ENCODE measurements around a stretch of chr20.

DNA sequence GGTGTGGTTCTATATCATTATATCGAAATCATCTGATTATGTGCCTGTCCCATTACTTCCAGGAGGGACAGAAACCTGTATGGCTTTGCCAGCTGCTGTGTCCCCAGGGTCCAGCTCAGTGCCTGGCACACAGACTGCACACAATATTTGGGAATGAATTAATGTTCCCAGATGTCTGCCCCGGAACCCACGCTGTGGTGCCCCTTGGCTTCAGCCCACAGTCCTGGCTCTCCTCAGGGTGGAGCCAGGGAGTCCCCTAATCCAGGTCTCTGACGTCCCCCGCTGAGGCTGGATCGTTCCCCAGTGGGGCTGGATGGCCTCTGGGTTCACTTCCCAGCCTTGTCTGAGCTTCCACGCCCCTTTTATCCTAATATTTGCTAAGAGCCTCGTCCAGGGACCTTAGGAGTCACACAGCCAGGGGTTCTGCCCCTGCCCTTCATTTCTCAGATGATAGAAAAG is 9.0 kb upstream of the AHCY start:
- RRBS, result no CpG with 5 or more reads among the region's 8 CpGs

GRCh38 chr20:34639708-34640515 is 37.0 kb downstream of the PIGU start:
- RRBS, result no CpG with 5 or more reads among the region's 5 CpGs

DNA sequence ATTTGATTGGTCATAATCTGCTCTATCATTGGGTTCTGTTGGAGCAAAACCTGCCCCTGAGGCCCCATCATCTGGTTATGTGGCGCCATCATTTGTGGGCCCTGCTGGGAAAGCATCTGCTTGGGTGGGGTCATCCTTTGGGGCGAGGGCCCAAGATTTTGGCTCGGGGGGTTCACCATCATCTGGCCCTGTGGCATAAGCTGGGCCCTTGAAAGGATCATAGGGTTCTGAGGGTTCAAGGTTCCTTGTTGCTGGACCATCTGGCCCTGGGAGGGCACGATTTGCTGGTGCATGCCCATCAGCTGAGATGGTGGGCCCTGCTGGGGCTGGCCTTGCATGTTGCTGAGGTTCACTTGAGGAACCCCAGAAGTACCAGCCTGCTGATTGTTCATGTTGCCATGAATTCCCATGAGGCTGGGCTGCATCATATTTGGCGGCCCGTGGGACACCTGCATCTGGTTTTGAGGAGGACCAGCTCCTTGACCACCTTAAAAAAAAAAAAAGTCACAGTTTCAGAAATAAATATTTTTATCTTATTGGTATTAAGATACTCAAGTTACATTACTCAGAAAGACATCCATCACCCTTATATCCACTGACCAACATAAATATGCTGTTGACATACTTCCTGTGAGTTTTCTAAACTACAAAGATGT is 46.0 kb downstream of the TP53INP2 start:
- RRBS, result no CpG with 5 or more reads among the region's 6 CpGs

GRCh38 chr20:34804913-34805530 is 20.4 kb downstream of the NCOA6 start:
- RRBS, result no CpG with 5 or more reads among the region's 6 CpGs

DNA sequence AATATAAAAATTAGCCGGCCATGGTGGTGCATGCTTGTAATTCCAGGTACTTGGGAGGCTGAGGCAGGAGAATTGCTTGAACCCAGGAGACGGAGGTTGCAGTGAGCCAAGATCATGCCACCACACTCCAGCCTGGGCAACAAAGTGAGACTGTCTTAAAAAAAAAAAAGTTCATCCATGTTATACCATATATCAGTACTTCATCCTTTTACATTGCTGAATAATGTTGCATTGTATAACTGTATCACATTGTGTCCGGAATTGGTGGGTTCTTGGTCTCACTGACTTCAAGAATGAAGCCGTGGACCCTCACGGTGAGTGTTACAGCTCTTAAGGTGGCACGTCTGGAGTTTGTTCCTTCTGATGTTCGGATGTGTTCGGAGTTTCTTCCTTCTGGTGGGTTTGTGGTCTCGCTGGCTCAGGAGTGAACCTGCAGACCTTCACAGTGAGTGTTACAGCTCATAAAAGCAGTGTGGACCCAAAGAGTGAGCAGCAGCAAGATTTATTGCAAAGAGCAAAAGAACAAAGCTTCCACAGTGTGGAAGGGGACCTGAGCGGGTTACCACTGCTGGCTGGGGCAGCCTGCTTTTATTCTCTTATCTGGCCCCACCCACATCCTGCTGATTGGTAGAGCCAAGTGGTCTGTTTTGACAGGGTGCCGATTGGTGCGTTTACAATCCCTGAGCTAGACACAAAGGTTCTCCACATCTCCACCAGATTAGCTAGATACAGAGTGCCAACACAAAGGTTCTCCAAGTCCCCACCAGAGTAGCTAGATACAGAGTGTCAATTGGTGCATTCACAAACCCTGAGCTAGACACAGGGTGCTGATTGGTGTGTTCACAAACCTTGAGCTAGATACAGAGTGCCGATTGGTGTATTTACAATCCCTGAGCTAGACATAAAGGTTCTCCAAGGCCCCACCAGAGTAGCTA is 21.5 kb downstream of the ACSS2 start:
- RRBS, result no CpG with 5 or more reads among the region's 13 CpGs

GRCh38 chr20:34984905-34985657 is 29.4 kb downstream of the MYH7B start:
- RRBS, result no CpG with 5 or more reads among the region's 22 CpGs

- RRBS, result no CpG with 5 or more reads among the region's 13 CpGs
These were observed 34.5 kb downstream of the MYH7B start for GRCh38 chr20:34990114-34990656.

DNA sequence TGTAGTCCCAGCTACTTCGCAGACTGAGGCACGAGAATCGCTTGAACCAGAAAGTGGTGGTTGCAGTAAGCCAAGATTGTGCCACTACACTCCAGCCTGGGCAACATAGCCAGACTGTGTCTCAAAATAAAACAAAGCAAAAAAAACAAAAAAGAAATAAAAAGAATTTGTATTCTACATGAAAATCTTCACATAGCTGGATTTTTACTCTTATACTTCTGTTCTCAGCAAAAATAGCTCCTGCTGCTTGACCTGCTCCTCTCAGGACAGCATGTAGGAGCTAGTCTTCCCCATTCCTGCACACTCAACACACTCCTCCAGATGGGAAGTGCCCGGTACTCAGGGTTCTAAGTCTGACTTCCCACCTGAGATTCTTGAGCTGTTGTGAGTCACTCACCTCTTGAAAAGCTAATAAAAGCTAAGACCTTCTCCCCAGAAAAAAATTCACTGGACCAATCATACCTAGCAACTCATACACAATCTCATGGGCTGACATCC is 53.6 kb downstream of the TRPC4AP start:
- RRBS, result no CpG with 5 or more reads among the region's 4 CpGs

DNA sequence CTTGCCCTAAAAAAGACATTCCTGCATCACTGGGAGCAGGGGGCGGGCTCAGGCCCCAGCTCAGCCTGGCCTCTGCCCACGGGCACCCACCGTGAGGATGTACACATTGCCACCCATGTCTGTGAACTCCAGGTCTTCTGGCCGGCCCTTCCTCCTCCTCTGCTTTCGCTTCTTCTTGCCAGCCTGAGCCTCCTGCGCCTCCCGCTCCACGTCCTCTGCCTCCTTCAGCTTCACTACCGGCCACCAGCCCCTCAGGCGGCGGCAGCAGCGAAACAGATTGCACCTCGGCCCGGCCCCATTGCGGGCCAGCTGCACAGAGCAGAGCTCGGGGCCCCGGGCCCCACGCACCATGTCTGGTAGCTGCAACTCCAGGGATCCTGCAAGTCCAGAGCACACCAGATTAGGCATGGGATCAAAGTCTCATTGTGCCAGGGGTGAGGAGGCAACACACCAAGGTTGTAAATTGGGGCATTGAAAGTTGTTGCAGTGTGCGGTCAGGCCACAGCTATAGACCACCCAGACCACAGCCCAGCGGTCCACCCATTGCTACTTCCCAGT is 17.5 kb downstream of the ERGIC3 start:
- RRBS, result 88% methylated on average over 9 of the region's 20 CpGs

- RRBS, result no CpG with 5 or more reads among the region's 11 CpGs
These were observed 34.3 kb downstream of the ERGIC3 start for GRCh38 chr20:35575739-35576931.

- RRBS, result no CpG with 5 or more reads among the region's 5 CpGs
These were observed 23.8 kb downstream of the CPNE1 start for GRCh38 chr20:35640578-35641712.

- RRBS, result no CpG with 5 or more reads among the region's 4 CpGs
These were observed 5.8 kb downstream of the RBM39 start for GRCh38 chr20:35736146-35736709.

DNA sequence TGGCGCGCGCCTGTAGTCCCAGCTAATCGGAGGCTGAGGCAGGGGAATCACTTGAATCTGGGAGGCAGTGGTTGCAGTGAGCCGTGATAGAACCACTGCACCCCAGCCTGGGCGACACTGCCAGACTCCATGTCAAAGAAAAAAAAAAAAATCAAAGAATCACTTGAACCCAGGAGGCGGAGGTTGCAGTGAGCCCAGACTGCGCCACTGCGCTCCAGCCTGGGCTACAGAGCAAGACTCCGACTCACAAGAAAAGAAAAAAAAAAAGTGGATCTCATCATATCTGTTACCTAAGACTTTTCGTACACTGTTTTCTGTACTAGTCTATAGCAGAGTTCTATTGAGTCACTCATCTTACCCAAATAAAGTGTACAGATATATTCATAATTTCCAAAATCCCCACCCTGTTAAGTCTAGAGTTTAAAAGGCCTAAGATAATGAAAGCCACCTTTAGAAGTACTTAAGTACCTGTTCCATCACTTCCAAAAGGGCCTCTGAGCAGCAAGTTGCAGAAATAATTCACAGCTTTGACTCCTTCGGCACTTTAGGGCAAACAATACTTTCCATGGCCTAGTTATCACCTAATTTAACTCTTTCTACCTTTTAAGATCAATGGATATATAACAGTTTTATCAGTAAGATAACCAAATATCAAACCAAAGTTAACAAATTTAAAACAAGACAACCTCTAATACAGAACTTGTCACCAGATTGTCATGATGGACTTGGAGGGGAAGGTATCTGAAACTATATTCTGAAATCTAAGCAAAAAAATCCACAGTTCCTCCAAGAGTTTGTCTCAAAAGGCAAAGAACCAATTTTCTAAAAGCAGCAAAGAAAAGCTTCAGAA is 3.8 kb downstream of the RBM39 start:
- RRBS, result no CpG with 5 or more reads among the region's 12 CpGs

DNA sequence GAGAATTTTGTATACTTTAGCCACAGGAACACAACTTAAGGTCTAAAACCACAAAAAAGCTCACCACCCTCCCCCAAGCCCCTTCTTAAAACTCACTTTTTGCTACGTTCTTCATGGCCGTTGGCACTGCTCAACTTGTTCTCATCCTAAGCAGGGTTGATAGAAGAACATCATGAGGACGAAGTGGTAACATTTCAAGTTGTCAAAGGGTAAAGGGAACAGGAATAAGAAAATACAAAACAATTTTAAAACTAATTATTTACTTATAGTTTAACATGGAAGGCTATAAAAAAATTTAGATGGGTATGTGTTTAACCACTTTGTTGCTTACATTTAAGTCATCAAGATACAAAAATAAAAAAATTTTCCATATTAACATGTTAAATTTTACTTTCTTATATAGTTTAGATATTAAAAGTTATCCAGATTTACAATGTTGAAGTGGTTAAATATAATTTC is 3.2 kb downstream of the RBM39 start:
- RRBS, result no CpG with 5 or more reads among the region's 3 CpGs

DNA sequence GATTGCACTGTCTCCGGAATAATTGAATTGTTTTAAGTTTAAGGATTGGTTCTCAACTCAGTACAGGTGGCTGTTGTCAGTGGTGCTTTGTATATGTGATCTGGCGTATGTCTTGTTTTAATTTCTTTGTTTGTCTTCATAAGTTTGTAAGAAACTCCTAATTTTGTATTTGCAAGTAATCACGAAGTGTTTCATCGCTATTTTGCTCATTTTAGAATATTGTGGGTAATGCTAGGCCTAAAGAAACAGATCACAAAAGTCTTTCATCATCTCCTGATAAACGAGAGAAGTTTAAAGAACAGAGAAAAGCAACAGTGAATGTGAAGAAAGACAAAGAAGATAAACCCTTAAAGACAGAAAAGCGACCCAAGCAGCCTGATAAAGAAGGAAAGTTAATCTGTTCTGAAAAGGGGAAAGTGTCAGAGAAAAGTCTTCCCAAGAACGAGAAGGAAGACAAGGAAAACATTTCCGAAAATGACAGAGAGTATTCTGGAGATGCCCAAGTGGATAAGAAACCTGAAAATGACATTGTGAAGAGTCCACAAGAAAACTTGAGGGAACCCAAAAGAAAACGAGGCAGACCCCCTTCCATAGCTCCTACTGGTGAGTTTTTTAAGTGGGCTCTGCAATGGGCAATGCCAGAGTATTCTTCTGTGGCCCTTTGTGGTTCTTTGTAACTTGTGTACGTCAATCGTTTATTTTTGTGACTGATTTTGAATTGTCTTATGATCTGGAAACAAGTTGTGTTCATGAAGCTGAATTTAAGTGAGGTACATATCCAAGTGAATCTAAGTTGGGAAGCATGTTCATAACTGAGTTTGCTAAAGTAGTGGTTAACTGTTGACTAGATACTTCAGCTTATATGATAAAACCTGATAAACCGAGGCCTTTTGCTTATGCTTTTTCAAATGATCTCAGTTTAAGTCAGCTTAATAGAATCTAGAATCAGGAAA is 91.2 kb downstream of the SCAND1 start:
- RRBS, result no CpG with 5 or more reads among the region's 12 CpGs

- RRBS, result no CpG with 5 or more reads among the region's 3 CpGs
These were observed 83.1 kb downstream of the SCAND1 start for GRCh38 chr20:35871302-35871562.

DNA sequence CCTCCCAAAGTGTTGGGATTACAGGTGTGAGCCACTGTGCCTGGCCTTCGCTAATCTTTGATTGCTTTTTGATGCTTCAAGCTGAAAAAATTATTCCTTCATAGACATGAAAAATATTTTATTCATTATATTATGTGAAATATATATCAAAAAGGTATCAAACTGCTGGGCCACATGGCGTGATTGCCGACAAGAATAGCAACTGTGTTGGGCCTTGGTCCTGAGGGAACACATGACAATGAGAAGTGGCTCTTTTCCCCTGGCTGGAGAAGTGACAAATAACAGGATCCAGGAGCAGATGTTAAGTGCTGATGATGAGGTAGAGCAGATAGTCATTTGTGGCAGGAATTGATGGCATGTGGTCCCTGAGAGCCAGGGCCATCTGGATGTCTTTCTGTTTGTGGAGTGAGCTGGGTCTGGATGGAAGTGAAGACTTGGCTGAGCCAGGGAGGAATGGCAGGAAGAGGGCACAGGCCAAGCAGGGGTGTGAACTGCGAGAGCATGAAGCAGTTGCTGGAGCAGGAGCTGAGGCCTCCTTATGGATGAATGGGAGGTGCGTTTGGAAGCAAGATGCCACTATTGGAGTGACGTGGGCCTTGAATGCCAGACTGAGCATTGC is 67.8 kb downstream of the SCAND1 start:
- RRBS, result no CpG with 5 or more reads among the region's 6 CpGs

DNA sequence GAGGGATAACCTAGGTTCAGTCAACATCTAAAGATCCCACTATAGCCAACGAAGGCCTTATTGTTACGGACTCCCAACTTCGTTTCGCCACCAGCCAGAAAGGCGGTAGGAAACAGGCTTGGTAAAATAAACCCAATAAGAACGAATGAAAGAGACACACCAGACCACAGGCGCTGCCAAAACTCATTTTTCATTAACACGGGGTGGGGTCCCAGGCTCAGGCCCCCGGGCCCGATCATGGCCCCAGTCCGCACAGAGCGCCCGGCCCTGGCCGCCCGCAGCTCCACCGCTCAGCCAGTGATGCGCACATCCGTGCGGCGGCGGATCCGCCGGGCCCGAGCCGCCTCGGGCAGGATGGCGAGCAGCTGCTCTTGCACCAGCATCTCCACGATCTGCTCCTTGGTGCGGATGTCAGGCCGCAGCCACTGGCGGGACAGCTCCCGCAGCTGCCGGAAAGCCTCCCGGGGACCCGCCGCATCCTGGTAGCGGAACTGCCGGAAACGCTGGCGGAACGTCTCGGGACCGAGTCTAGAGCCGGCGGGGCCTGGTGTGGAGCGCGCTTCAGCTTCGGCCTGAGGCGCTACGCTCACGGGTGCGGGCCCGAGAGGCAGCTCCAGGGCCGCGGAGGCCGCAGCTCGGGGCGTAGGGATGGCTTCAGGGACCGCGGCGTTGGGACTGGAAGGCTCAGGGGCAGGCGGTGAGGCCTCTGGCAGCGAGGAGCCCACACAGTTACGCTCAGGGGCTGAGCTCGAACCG is 669 bp downstream of the SCAND1 start:
- RRBS, result 2% methylated on average over 20 of the region's 66 CpGs

GRCh38 chr20:36471648-36472280 is 69.6 kb upstream of the MYL9 start:
- RRBS, result no CpG with 5 or more reads among the region's 8 CpGs

DNA sequence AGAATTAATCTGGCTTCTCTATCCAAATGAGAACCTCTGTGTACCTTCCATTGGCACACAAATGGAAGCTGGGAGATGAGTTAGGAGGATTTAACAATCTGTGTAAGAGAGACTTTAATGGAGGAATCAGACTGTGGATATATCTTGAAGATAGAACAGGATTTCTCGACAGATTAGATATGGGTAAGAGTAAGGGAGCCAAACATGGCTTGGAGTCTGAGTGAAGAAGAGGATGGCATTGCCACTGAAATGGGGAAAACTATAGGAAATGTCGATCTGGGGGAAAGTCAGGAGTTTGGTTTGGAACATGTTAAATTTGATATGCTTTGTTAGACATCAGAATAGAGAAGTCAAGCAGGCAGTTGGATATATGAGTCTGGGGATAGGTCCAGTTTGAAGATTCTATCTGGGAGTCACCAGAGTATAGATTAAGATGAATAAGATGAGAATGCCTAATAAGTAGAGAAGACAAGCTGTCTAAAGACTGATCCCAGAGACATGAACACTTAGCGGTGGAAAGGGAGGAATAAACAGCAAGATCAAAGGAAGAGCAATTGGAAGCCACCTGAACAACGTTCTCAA is 27.6 kb upstream of the MYL9 start:
- RRBS, result no CpG with 5 or more reads among the region's 4 CpGs